ENCODE data around the gene KNTC1.

DNA sequence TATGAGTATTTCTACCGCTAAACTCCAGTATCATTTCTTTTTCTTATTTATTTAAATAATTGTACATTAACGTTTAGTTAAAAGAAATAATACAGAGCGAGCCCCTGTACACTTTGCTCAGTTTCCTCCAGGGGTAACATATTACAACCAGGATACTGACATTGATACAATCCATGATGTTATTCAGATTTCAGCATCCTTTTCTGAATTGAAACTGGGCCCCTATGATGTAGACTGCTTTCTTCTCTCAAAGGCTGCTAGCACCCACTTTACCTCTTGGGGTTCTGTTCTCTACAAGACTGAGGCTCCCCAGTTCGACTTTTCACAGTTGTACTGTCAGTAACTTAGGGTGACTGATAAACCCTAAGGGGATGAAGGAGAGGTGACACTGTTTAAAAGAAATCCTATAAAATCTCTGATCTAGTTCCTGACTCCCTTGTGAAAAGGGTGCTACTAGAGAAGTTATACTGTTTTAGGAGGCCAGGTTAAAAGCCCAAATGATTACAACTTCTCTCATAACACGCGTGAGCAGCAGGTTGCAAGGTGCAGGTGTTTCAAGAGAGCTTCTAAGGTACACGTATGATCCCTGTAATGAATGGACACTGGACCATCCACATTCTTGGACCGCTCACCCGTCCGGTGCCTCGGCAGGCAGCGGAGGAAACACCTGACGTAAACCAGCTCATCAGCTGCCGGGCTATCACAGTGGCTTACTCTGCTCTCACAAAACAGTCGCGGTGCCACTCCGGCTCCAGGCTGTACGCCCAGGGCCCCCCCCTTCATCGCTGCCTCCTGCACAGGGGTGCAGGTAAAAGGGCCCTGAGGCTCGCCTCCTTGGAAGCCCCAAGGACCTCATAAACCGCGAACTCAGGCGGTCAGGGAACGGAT, 687 bp downstream of the VPS33A start:
- RRBS: 6% methylated on average over 5 of the region's 24 CpGs

GRCh38 chr12:122309555-122310290, 43.4 kb upstream of the VPS33A start:
- RRBS: no CpG with 5 or more reads among the region's 9 CpGs

- RRBS: no CpG with 5 or more reads among the region's 10 CpGs
Observed at GRCh38 chr12:122322526-122323065, 56.3 kb upstream of the VPS33A start.

DNA sequence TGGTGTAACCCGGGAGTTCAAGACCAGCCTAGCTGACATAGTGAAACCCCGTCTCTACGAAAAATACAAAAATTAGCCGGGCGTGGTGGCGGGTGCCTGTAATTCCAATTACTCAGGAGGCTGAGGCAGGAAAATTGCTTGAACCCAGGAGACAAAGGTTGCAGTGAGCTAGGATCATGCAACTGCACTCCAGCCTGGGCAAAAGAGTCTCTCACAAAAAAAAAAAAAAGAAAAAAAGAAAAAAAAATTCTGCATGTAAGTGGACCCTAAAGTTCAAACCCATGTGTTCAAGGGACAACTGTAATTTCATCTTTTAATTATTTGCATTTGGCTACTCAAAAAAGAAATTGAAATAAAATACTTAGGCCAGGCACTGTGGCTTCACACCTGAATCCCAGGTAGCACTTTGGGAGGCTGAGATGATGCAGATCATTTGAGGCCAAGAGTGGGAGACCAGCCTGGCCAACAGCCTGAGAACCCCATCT, 2.2 kb upstream of the ZCCHC8 start:
- RRBS: no CpG with 5 or more reads among the region's 6 CpGs

DNA sequence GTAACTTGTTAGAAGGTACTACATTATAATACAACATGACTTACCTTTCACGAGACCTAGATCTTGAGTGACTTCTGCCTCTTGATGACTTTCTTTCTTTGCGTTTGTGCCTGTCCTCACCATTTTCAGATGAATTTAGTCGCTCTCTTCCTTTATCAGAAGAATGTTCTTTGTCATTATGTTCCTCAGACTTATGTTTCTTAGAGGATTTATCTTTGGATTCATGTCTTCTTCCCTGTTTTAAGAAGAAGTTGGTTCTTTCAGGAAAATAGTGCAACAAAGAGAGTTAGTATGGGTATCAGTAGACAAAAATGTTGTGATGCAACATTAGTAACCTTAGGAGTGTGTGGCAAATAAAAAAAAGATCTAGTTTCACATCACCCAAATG, 7.9 kb downstream of the RSRC2 start:
- RRBS: no CpG with 5 or more reads among the region's 3 CpGs

DNA sequence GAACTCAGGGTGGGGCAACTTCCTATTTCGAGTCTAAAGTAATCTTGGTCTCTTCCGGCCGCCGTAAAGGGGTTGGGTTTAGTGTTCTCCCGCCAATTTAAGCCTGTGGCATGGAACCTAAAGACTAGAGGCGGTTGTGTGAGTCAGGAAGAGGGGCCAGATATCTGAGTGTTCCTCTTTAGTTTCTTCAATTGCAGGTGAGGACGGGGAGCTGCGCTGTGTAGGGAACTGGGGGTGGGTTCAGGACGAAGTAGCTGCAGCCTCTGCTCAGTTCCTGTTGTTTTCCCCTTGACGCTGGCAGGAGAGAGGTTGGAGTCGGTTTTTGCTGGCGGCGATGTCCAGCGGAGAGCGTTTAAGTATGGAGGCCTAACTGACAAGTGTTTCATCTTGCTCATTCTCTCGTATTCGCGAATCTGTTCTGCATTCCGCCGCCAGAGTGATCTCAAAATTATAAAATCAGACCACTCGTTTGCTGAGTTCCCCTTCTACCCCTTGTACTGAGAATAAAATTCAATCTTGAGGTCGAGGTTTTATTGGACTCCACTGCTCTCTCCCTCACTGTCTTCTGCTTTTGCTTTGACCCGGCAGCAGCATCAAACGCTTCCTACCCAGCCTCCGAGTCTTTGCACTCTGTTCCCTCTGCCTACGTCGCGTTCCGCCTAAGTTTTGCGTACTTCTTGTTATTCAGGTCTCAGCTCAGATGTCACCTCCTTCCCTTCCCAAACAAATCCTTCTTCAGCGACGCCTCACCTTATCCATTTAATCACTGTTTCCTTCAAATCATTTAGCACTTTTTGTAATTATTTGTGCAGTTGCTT, at the start of gene KNTC1:
Gene KNTC1, plus strand, starts transcription at position 95 of the 818 bp plus-strand sequence.
- RRBS: 3% methylated on average over 2 of the region's 32 CpGs

DNA sequence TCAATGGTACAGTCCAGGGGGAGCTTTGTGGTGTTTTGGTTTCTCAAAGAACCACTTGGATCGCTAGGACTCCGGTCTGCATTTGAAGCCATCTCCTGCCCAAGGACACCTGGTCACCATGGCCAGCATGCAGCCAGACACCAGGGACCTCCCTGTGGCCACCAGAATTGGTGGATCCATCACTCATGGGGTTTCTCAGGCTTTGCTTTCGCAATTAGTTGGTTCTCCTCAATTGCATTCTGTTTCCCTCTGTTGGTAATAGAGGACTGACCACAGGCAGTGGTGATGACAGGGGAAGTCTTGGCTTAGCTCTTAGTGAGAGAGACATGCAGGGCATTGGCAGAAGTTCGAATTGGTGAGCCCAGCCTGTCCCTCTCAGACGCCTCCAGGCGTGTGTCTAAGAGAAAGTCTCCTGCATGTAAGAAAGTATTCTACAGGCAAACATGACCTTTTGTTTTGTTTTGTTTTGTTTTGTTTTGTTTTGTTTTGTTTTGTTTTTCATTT, 21.4 kb downstream of the HCAR2 start:
- RRBS: no CpG with 5 or more reads among the region's 6 CpGs

DNA sequence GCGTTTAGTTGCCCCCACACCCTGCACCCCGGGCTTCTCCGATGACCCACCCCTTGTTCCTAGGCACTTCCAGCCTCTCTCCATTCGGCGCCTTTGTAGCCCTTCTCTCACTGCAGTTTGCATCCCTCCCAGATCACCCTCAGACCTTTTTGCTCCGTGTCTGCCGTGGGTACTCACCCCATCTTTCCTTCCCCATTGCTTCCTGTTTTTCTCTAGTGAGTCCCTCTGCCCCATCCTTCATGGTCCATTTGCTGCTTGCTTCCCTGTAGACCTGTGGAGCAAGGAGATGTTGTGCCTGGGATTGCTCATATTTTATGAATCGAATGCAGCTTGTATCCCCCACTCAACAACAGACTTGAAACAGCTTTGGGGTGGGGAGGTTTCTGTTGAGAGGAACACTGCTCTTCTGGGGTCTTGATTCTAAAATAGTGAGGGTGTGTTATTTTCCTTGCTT, 638 bp downstream of the DENR start:
- RRBS: no CpG with 5 or more reads among the region's 8 CpGs

DNA sequence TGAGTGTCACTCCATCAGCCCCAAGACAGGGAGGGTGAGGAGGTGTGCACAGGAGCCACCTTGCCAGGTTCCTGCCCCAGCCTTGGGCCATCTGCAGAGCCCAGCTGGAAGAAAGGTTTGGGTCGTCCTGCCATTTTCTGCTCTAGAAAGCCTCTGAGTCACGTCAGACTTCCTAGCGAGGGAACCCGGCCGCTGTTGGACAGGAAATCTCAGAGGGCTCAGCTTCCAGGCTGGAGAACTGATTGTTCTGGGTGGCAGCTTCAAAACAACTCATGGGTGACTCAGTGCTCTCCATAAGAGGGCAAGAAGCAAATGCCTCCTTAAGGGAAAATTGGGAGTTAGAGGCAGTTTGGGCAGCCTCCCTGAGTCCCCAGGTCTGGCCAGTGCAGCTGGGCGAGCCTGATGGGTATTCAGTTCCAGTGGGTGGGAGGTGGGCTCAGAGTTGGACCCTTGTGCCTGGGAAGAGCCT, 16.6 kb downstream of the HIP1R start:
- RRBS: no CpG with 5 or more reads among the region's 6 CpGs

- RRBS: no CpG with 5 or more reads among the region's 19 CpGs
Observed at GRCh38 chr12:122872890-122873757, 22.8 kb downstream of the VPS37B start.

DNA sequence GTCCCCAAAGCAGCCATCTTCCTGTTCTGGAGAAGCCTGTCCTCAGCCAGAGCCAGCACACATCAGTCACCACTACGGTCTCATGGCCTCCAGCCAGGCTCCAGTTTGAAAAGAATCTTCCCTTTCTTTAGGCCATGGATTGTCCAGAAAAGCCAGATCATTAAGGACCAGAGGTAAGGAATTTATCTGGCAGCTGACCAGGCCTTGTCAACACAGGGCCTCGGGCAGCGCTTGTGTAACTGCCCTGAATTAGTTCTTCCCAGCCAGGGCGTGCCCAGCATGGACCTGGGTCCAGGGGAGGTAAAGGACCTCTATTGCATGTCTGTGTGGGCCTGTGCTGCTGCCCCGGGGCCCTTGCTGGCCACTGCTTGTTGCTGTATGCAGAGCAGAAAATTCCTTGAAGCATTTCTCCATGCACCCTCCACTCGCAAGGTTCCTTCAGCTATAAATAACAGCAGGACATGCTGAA, 21.6 kb upstream of the VPS37B start:
- RRBS: no CpG with 5 or more reads among the region's 6 CpGs

DNA sequence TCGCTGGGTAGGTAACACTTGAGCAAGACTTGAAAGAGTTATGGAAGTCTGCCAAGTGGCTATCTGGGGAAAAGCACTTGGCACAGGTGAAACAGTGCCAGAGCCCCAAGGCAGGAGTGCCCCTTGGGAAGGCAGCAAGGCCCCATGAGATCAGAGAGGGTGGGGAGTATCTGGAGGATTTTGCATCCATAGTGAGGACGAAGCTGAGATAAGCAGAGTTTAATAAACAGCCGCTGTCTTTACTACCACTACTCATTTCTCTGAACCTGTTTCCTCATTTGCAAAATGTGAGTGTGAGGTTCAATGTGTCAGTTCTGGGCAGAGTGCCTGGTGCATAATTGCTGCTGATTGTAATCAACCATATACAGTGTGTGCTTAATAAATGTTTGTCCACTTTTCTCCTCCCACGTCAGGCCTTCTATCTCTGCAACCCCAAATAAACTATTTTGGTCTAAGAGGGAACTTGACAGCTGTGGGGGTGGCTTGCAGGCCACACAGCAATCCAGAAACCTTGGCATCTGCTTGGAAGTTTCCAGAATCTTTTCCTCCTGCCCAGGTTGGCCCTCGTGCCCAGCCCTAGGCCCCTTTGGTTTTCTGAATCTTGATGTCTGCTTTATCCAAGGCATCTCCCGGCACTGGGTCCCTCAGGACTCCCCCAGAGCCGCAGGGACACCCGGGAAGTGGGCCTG, 4.6 kb downstream of the ABCB9 start:
- RRBS: 84% methylated on average over 3 of the region's 8 CpGs

DNA sequence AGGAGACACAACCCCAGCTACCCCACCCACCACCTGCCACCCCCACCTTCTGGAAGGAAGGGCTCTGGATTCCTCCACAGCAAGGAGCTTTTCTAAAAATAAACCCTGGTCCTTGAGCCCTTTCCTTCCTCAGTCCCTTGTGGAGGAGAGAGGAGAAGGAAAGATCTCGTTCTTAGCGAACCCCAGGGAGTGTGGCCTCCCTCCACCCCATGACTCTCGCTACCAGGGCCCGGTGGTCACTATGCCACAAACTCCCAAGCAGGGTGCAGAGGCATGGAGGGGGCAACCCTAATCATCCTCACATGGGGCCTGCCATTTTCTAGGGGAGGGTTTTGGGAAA, 43.5 kb downstream of the PITPNM2 start:
- RRBS: no CpG with 5 or more reads among the region's 4 CpGs

DNA sequence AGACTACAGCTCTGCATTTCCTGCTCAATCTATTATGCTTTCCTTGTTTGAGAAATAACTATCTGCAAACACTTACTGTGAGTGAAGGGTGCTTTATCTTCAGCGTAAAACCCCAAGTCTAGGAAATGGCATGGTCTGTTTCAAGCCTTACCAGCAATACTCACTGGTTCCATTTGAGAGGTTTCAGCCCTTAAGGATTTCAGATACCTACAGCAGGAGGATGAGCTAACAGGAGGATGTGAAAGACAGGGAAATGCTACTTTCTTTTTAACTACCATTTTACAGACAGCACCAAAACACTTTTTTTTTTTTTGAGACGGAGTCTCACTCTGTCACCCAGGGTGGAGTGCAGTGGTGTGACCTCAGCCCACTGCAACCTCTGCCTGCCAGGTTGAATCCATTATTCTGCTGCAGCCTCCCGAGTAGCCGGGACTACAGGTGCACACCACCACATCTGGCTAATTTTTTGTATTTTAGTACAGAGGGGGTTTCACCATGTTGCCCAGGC, 4.4 kb downstream of the MTRFR start:
- RRBS: no CpG with 5 or more reads among the region's 4 CpGs

DNA sequence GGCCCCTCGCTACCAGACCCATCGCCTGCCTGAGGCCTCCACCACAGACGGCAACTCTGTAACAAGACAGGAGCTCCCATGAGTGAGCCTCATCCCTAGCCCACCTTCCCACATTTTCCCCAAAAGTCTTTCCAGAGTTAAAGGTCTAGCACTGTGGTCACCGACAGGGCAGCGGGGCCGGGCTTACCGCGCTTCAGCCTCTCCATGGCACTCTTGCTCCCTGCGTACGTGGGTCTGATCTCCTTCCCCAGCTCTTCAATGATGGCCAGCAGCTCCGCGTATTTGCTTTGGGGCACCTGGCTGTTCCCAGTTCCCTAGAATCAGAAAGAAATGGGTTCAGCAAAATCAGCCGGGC, 6.7 kb downstream of the CDK2AP1 start:
- RRBS: no CpG with 5 or more reads among the region's 13 CpGs

DNA sequence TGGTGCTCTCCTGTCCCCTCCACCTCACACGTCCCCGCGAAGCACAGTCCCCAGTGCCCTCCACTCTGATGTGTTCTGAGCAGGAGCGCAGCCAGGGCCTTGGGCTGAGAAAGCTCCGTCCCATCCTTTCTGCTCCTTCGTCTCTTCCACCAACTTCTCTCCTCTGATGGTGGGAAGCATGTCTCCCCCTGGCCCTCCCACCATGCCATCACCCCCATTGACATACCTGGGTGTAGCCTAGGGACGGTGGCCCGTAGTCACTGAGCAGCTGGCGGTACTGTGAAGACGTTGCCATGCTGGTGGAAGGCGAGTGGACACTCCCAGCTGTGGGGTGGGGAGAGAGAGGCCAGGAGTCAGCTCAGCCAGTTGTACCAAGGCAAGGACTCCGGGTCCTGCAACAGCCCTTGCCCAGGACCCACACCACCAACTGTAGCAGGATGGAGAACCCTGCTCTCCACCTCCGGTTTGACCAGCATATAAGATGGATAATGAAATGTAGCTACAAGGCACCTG, 4.6 kb downstream of the CDK2AP1 start:
- RRBS: 74% methylated on average over 2 of the region's 13 CpGs

DNA sequence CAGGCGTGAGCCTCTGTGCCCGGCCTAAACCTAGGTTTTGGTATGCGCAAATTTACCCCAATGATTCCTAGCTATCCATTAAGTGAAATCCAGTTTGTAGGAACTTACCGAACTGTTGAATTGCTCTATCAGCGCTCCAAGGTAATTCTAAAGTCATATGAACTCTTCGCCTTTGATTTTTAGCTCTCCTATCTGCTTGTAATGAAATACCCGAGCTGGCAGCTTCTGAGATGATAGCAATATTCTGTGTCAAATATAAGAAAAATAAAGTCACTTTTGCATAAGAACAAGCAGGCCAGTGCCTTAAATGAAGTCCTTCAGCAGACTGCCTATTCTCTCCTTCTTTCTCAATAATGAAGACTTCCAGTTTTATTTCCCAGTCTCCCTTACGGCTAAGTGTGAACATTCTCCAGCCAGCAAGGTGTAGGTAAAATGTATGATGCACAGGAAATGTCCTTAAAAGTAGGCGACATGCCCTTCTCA, 45.5 kb upstream of the CDK2AP1 start:
- RRBS: no CpG with 5 or more reads among the region's 9 CpGs

GRCh38 chr12:123395948-123396669, 12.2 kb downstream of the KMT5A start:
- RRBS: no CpG with 5 or more reads among the region's 16 CpGs

DNA sequence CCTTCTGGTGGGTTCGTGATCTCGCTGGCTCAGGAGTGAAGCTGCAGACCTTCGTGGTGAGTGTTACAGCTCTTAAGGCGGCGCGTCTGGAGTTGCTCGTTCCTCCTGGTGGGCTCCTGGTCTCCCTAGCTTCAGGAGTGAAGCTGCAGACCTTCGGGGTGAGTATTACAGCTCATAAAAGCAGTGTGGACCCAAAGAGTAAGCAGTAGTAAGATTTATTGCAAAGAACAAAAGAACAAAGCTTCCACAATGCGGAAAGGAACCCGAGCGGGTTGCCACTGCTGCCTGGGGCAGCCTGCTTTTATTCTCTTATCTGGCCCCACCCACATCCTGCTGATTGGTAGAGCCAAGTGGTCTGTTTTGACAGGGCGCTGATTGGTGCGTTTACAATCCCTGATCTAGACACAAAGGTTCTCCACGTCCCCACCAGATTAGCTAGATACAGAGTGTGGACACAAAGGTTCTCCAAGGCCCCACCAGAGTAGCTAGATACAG, 23.0 kb downstream of the RILPL2 start:
- RRBS: no CpG with 5 or more reads among the region's 14 CpGs

GRCh38 chr12:123861639-123862111, 99.6 kb downstream of the DNAH10 start:
- RRBS: no CpG with 5 or more reads among the region's 7 CpGs